Measurements from ENCODE around the genes FAM156B, TSPYL2, TSR2 and ITIH6.

DNA sequence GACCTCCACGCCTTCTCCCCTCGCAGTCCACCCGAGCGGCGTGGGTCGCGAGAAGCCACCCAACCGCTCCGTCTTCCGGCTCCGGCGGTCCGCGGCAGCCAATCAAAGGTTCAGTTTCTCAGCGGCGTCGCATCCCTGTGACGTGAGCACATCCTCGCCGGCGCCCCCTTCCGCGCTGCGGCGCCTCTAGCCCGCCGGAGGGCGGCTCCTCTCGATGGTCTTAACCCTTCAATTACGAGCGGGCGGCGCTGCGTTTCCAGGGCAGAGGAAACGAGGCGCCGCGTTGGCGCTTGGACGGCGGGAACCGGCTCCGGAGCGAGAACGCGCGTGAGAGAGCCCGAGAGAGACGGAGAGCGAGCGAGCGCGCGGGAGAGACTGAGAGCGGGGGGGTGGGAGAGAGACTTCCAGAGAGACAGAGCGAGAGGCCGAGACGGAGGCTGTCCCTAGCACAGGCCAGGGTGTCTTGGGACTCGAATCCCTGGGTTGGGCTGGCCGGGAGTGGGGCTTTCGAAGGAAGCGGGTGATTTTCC lies at the start of gene FAM156B:
Gene FAM156B (plus strand): TSS at position 248 of the 530 bp plus-strand sequence.
- RRBS = no CpG with 5 or more reads among the region's 62 CpGs

DNA sequence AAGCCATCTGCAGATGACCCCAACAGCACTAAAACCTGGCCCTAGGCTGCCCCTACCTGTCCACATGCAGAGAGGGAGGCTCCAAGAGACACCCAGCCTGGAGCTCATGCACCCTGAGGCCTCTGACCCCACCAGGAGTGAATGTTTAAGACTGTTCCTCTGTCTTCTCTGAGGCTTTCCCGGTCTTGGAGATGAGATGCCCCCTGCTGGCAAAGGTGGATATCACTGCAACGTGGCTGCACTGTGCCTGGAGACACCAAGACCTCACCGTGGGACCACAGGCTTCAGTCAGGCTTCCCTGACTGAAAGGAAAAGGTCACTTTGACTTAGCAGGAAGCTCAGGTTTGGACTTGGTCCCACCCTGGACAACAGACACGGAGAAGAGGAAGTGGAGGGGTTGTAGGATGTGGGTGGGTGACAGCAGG lies 31.7 kb upstream of the FAM156A start:
- RRBS = no CpG with 5 or more reads among the region's 4 CpGs

DNA sequence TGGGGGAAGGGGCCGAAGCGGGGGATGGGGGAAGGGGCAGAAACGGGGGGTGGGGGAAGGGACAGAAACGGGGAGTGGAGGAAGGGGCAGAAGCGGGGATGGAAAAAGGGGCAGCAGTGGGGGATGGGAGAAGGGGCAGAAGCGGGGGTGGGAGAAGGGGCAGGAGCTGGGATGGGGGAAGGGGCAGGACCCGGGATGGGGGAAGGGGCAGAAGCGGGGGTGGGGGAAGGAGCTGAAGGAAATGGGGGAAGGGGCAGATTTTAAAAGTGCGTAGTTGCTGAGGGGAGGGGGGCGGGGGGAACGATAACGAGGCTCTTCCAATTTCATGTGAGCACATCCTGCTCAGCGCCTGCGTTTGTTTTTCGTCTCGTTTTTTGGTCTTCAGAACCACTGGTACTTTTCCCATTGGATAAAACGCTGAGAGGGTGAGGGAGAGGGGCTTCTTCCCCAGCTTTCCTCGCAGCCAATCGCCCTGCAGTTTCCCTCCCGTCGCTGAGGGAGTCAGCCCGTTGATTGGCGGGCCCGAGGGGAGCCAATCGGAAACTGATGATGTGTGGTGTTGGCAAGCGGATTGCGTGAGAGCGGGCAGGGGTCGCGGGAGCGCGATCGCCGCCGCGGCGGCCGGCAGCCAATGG lies 408 bp upstream of the TSPYL2 start:
- RRBS = no CpG with 5 or more reads among the region's 38 CpGs

DNA sequence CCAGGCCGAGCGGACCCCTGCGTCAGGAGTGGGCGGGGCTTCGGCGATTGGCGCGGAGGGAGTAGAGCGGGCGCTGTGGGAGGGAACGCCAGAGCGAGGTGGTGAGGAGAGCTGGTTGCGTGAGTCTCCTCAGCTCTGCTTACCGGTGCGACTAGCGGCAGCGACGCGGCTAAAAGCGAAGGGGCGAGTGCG lies at the start of gene TSPYL2:
Gene TSPYL2 (plus strand): TSS at position 91 of the 192 bp plus-strand sequence.
- RRBS = 1% methylated on average over 7 of the region's 22 CpGs

DNA sequence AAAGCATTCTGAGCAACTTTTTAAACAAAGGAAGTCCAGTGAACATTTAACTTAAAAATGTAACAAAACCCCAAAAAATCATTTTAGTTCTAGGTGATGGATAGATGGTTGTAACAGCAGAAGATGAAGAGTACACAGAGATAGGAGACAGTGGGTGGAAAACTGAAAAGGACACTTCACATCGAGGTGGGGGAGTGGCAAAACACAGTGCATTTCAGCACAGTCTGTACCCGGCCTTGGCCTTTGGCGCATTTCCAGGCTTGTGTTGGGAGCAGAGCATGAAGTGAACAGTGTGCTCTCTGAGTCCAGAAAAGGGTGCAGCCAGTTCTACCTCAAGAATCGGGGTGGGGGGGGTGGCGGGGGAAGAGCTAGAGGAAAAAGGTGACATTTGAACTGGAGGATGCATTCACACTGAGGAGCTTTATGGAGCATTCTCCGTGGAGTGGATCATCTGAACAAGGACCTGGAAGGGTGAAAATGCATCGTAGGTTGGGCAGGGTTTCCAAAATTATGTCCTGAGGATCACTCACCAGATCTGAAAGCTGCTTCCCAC lies 4.3 kb downstream of the TSPYL2 start:
- RRBS = no CpG with 5 or more reads among the region's 7 CpGs

DNA sequence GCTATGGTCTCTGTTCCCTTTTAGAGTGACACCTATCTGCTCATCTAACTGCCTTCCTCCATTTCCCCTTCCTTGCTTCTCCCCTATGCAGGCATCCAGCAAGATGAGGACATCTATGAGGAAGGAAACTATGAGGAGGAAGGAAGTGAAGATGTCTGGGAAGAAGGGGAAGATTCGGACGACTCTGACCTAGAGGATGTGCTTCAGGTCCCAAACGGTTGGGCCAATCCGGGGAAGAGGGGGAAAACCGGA lies 5.4 kb downstream of the TSPYL2 start:
- RRBS = no CpG with 5 or more reads among the region's 5 CpGs

- RRBS = 2% methylated on average over 2 of the region's 14 CpGs
Observed at GRCh38 chrX:53281031-53281928, 39.9 kb downstream of the IQSEC2 start.

DNA sequence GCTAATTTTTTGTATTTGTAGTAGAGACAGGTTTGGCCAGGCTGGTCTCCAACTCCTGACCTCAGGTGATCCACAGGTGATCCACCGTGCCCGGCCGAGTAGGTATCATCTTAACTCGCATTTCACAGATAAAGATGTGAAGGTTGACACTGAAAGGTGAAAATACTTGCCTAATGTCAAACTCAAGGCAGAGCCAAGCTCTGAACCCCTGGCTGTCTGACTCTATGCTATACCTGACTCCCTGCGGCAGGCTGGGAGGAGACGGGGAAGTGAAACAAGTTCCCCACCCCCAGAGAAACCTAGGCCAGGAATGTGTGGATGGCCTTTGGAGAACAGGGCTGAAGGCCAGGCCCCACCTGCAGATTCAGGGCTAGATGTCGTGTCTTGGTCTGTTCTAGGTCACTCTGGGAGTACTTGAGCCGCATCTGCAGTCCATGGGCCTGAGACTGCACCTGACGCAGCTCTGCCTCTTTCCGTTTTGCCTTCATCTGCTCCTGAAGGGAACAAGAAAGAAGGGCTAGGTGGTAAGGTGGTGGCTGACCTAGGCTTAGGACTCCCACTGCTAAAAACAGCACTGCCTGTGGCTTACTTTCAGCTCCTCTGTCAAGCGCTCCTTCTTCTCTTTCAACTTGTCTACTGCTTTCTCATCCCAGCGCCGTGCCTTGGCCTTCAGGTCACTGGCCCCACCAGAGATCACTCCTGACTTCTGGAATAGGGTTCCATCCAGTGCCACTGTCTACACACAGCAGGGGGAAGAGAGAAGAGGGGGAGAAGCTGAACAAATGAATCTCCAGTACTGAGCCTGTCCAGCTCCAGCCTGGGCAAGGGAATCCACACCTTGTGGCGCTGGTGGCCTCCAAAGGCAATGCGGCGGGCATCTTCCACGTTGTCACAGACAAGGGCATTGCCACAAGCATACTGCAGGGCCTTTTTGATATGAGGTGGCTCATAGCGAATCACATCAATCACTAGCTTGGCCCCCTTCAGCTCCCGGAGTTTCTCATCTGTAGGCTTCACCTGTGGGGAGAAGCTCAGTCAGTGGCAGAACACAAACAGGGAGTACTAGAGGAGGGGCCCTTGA lies 17.5 kb downstream of the SMC1A start:
- RRBS = no CpG with 5 or more reads among the region's 19 CpGs

GRCh38 chrX:53421740-53422104 lies 732 bp downstream of the SMC1A start:
- RRBS = no CpG with 5 or more reads among the region's 17 CpGs

- RRBS = no CpG with 5 or more reads among the region's 13 CpGs
Observed at GRCh38 chrX:53423085-53423685, 512 bp downstream of the RIBC1 start.

DNA sequence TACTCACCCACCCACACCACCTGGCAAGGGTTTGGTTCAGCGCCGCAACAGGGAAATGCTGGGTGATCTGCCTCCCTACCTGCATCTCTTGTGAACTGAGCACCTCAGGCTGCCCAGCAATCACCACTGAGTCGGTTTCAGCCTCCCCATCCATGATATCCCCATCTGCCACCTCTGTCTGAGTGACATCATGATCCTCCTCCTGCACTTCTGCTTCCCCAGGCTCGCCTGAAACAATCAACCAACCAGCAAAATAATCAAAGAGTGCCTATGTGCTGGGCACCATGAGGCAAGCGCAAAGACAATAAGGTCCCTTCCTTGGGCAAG lies 122.1 kb downstream of the HUWE1 start:
- RRBS = no CpG with 5 or more reads among the region's 5 CpGs

- RRBS = no CpG with 5 or more reads among the region's 7 CpGs
Observed at GRCh38 chrX:53573574-53574080, 112.9 kb downstream of the HUWE1 start.

DNA sequence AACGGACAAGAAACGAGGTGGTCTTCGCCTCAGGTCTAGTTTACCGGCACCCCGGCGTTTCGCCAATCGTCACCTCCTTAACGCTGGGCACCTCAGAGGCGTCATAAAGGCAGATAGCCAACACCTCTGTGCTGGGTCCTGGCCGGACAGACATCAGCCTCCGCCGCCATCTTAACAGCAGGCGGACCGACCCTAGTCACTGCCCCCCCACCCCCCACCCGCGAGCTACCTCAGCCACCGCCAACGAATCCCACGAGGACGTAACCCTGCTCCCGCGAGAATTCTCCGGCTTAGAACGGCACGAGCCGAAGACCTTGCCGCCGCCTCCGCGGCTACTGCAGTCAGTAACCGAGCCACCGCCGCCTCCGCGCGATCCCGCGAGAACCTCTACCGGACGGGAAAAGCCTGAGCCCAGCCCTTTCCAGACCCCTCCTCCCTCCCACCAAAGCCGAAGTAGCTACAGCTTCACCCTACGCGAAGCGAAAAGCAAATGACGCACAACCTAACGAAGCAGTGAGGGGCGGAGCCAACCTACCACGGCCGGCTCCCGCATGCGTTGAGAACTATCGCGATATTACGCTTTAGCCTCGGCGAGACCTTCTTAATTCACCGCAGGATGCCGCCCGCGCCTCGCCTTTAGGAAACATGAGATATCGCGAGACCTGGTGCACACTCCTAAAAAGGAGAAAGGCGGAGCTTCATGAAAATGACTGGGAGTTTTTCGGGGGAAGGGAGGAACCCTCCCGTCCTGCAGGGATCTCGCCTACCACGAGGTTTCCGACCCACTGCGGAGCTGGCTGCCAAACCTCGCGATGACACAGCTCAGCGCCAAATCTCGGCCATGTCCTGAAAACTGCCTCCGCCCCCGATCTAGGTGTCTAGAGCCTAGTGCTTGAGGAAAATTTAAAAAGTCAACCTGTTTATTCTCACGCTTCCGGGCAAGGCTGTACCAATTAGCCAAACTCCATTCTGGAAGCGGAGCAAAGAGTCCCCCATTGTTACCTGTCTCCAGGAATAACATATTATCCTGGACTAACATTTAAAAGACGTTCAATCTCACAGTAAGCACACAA lies 2.5 kb downstream of the HUWE1 start:
- RRBS = under 1% methylated on average over 19 of the region's 81 CpGs

DNA sequence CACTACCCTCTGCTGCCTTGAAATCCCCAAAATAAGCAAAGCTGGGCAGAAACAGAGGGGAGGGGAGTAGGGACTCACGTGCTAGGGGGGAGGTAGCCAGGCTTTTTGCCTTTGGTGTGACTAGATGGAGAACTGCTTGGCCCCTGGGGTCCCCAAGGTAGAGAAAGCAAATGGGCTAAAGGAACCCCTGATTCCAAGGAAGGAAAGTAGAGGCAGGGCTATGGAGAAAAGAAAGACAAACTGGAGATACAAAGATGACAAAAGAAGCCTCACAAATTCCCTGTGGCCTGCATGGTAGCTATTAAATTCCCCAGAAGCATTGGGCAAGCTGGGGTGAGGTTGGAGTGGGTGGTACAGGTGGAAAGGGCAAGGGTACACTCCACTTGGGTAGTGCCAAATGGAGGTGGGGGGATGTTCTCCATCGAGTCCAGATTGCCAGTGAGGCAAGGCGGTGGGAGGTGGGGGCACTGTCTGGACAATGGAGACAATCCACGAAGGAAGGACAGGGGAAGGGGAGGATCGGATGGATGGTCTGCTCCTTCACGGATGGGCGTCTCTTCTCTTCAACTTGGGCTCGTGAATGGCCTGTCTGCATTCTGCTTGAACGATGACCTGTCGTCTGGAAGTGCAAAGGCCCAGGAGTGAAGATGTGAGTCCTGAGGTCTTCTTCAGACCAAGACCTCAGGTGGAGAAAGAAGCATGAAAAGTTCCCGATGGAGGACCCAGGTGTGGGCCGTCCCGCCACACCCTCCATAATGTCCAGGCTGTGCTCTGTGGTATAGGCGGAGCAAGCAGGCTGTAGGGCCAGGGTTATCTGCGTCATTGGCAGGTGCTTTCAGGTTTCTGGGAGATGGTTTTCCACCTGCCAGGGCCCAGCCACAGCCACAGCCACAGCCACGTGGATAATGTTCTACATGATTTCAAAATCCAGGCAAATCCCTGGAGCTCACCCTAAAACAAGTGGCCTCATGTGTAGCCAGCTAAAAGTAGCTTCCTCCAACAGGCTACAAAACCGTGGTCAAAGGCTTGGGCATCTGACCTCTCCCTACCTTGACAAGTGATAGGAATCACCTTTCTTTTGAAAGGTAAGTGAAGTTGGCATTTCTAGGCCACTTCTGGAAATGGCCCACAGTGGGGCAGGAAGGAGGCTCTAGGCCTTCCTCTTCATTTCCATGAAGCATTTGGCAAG lies 106.4 kb downstream of the PHF8 start:
- RRBS = no CpG with 5 or more reads among the region's 17 CpGs

DNA sequence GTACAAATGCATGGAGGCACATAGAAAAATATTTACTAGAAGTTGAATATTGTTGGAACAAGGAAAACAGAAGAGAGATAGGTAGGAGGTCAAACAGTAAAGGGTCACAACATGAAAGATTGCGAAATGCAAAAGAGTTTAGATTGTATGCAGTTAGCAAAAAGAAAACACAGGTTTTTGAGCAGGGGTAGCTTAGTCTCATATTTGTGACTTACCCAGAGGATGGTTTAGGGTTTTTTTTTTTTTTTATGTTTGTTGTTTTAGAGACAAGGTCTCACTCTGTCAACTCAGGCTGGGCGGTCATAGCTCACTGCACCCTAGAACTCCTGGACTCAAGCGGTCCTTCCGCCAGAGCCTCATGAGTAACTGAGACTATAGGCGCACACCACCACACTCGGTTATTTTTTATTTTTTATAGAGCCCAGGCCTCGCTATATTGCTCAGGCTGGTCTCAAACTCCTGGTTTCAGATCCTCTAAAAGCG lies 1.5 kb upstream of the PHF8 start:
- RRBS = no CpG with 5 or more reads among the region's 8 CpGs

GRCh38 chrX:54357295-54358351 lies 82.6 kb upstream of the TSR2 start:
- RRBS = 97% methylated on average over 6 of the region's 89 CpGs

DNA sequence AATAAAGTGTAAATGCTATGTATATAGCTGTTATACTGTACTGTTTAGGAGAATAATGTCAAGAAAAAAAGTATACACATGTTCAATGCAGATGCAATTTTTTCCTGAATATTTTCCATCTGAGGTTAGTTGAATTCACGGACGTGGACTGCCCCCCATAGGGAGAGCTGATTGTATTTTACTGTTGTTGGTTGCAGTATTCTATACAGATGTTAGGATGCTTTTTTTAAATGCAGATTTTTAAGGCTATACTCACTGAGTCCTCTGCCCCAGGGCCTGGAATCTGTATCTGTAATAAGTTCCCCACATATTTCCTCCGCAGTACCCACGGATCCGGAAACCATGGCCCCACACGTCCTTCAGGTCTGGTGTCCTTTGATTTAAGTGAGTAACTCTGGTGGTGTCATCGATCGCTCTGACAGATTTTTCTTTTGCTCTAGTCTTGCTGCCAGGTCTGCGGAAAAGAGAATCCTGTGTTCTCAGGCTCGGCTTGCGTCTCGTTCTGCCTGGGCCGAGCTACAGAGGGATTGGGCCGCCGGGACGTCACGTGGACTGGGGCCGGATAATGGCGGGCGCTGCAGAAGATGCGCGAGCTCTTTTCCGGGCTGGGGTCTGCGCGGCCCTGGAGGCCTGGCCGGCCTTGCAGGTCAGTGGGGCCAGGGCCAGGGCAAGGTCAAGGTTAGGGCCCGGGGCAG lies at the start of gene TSR2:
Gene TSR2 (plus strand): TSS at position 548 of the 695 bp plus-strand sequence.
- RRBS = 3% methylated on average over 7 of the region's 27 CpGs

DNA sequence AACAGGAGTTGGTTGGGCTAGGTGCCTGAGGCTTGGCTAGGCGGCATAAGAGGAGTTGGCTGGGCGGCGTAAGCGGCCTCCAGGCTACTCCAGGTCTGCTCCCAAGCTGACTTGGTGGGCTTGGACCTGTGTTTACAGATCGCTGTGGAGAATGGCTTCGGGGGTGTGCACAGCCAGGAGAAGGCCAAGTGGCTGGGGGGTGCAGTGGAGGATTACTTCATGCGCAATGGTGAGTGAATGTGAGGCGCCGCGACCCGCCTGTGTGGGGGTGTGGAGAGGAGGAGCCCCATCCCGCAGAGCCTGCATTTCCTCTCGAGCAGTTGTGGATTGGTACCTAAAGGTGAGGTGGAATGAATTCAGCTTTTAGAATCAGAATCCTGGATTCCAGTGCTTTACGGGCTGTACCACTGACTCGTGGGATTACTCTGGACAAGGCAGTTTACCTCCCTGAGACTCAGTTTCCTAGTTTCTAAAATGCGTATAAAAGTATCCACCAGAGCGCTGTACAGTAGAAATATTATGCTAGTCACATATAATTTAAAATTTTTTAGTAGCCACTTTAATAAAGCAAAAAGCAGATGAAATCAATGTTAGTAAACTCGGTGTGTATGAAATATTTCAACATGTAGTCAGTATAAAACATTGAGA lies 472 bp downstream of the TSR2 start:
- RRBS = no CpG with 5 or more reads among the region's 18 CpGs

- RRBS = no CpG with 5 or more reads among the region's 3 CpGs
Observed at GRCh38 chrX:54798027-54798541, at the start of gene ITIH6. Gene ITIH6 (minus strand): TSS chrX:54798255.

DNA sequence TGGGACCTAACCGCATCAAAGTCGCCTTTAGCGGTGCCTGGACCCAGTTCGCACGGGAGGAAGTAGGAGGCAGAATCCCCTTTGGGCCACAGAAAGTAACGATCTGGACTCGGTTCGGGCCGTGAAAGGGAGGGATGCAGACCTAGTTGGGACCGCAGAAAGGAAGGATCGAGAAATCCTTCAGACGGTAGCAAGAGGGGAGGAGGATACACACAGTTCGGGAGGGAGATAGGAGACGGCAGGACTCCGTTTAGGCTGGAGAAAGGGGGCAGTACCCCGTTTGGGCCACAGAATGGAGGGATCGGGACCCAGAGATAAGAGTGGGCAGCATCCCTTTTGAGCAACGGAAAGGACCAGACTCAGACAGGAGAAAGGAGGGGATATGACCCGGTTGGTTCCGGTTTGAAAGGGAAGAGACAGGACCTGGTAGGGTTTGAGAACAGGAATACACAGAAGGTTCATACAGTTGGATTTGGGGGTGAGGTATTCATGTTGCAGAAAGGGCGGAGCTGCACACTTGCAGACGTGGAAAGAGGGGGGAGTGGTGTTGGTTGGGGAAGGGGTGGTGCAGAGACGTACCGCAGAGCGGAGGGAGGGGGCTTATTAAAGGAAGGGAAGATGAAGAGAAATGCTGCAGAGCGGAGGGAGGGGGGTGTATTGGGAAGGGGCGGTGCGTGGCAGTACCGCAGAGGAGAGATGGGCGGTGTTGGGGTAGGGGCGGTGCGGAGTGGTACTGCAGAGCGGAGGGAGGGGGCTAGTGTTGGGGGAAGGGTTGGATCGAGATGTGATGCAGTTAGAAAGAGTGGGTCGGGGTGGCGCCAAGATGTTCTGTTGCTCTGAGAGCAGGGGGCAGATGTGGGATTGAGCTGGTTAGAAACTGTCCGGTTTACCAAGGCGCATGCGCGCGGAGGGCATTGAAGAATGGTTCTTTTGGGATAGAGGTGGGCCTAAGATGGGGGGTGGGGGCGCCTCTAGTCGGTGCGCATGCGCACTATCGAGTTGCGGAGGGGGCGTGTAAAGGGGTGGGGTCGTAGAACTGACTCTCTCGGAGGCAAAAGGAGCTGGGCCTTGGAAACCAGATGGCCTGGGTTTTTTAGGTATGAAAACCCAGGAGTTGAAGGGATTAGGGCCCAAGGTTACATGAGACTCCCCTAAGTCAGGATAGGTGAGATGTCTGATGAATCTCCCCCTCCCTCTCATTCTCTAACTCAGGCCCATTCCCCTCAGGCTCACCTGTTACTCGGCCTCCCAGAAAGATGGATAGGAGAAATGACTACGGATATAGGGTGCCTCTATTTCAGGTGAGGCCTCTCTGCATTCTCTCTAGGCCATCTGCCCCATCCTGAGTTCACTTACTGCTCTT lies 848 bp downstream of the TRO start:
- RRBS = no CpG with 5 or more reads among the region's 52 CpGs